GM23338 (cell line): ENCODE measurements around the genes DNAAF4, MNS1 and ZNF280D.

GRCh38 chr15:52185053-52185796, 6.0 kb downstream of the GNB5 start:
- PRO-cap = no peak
- RAMPAGE, long total RNA = no peak

GRCh38 chr15:52292735-52293427, 2.7 kb downstream of the MYO5C start:
- PRO-cap = no peak
- RAMPAGE, long total RNA = no peak

- PRO-cap = no peak
- RAMPAGE, long total RNA = no peak
Measured at GRCh38 chr15:52441654-52442149, 87.0 kb downstream of the MYO5A start.

DNA sequence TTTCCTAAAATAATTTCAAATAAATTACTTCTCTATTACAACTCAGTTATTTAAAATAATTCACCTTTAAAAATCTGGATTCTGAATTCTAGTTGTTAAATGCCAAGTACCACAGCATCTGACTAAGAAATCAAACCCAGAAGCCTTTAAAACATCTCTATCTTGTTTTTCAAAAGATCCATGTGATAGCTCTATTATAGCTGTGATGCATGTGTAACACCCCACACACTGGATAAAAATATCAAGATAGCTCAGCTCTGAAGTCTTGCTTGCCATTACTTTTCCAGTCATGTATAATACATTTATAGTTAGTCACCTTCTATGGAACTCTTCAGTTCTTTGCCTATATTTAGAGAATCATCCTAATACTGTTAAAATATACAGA, 11.6 kb downstream of the ARPP19 start:
- PRO-cap = no peak
- RAMPAGE, long total RNA = no peak

DNA sequence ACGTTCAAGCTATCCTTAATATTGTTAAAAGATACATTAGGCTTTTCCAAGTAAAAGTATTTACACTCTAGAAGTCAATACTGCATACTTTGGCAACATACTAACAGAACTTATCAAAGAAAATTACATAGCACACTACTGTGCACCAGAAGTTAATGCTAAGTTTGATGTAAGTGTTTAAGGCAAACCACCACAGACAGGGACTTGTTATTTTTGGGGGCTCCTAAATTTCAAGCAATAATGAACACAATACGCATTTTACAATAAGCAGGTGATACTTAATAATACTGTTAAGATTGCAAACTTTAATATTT, 1.6 kb downstream of the ARPP19 start:
- PRO-cap = no peak
- RAMPAGE, long total RNA = no peak

GRCh38 chr15:52679772-52679995, 496 bp upstream of the ATOSA start:
- PRO-cap = bidirectional peak, plus-strand start at chr15:52679856, minus-strand start at chr15:52679716
- RAMPAGE, long total RNA = no peak

GRCh38 chr15:52787924-52788599, 2.1 kb downstream of the ONECUT1 start:
- PRO-cap = no peak
- RAMPAGE, long total RNA = no peak

DNA sequence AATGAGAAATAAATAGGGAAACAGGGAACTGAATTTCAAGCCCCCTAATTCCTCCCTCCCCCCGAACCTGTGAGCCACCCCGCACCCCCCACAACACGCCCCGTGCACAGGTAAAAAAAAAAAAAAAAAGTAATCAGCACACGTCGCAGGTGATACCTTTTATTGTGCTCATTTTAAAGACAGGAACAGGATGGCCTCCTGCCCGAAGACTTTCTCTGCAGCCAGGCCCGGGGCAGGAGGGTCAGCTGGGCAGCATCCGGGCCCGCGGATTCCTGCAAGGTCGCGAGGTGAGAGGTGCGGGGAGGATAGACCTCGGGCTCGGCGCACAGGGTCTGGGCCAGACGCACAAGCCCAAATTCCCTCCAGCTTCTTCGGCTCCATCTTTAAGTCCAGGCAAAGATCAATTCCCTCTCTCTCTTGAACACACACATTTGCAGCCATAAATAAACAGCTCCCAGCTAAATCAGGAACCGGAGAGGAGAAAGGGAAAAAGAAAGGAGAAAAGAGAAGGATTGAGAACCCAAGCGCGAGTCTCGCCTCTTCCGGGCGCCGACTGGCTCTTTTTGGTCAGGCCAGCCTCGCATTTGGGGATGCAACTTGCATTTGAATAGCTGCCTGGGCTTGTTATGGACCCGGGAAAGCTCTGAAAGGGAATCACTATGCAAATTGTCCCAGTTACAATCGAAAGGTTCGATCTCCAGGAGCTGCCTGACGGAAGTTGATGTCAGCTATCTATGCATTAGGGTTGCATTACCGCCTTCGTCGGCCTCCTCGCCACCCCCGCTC, 14.4 kb upstream of the ONECUT1 start:
- PRO-cap = bidirectional peak, plus-strand start at position 171 of the sequence, minus-strand start at position 217 of the sequence; bidirectional peak, plus-strand start at position 674 of the sequence, minus-strand start at position 555 of the sequence
- RAMPAGE, long total RNA = no peak

- PRO-cap = no peak
- RAMPAGE, long total RNA = no peak
Measured at GRCh38 chr15:52807069-52807483, 16.9 kb upstream of the ONECUT1 start.

GRCh38 chr15:53910861-53911466, 67.3 kb upstream of the UNC13C start:
- PRO-cap = no peak
- RAMPAGE, long total RNA = no peak

DNA sequence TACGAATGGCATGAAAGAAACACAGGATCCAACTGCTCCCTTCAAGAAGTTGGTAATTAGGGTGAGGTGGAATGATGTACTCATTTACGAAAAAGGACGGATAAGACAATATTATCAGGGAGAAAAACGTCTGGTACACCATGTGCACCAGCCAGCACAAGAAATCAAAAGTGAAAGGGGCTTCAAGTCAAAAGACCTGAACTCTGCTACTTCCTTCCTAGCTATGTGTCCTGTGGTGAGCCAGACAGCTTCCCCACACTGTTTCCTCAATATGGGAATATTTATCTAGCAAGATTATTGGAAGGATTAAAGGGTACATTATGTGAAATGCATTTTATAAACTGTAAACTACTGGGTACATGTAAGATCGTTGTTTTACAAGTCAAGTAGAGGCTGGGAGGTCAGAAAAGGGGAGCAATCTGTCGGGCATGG, 33.9 kb downstream of the RAB27A start:
- PRO-cap = no peak
- RAMPAGE, long total RNA = no peak

- PRO-cap = no peak
- RAMPAGE, long total RNA = no peak
Measured at GRCh38 chr15:55356792-55357752, 38.0 kb downstream of the PIGB start.

- PRO-cap = no peak
- RAMPAGE, long total RNA = no peak
Measured at GRCh38 chr15:55508171-55508394, at the start of gene DNAAF4. Gene DNAAF4 (minus strand): TSS chr15:55508234.

- PRO-cap = no peak
- RAMPAGE, long total RNA = no peak
Measured at GRCh38 chr15:55915521-55916166, 77.8 kb downstream of the NEDD4 start.

- PRO-cap = no peak
- RAMPAGE, long total RNA = no peak
Measured at GRCh38 chr15:55969577-55970130, 23.8 kb downstream of the NEDD4 start.

GRCh38 chr15:56464685-56465936, at the start of gene MNS1:
Gene MNS1 (minus strand): TSS chr15:56465137.
- PRO-cap = bidirectional peak, plus-strand start at chr15:56465250, minus-strand start at chr15:56465042; unidirectional peak, minus-strand start at chr15:56465549
- RAMPAGE, long total RNA = start-site peak on the minus strand at chr15:56465034-56465112, 50 and 8 reads in 2 replicates

- PRO-cap = bidirectional peak, plus-strand start at chr15:56733276, minus-strand start at chr15:56733280; bidirectional peak, plus-strand start at chr15:56733565, minus-strand start at chr15:56733509; bidirectional peak, plus-strand start at chr15:56733673, minus-strand start at chr15:56733678
- RAMPAGE, long total RNA = no peak
Measured at GRCh38 chr15:56733094-56734038, at the start of gene ZNF280D. Gene ZNF280D (minus strand): TSS chr15:56733509.

- PRO-cap = bidirectional peak, plus-strand start at chr15:56887089, minus-strand start at chr15:56887485
- RAMPAGE, long total RNA = no peak
Measured at GRCh38 chr15:56886866-56887999, 31.2 kb upstream of the TCF12 start.

DNA sequence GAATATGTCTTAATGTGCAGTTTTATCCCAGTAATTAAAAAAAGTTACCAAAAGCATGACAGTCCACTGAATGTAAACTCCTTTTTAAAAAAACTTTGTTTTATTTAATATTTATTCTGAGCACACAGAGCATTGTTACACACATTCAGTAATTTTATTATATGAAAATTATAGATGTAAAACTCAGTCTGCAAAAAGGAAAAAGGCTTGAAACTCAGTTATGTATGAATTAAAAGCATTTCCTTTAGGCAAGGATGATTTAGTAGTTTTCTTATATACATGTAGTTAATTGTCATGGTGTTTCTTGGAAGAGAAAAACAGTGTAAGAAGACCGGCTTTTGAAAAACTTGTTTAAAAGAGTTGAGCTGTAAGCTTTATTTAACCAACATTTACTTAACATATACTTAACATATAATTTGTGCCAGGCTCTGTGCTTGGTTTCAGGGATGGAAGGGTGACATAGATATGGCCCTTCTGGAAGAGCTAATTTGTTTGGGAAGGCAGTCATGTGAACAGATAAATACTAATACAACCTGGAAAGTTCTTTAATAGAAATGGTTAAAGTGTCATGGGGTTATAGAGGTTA, 30.9 kb downstream of the TCF12 start:
- PRO-cap = no peak
- RAMPAGE, long total RNA = no peak

DNA sequence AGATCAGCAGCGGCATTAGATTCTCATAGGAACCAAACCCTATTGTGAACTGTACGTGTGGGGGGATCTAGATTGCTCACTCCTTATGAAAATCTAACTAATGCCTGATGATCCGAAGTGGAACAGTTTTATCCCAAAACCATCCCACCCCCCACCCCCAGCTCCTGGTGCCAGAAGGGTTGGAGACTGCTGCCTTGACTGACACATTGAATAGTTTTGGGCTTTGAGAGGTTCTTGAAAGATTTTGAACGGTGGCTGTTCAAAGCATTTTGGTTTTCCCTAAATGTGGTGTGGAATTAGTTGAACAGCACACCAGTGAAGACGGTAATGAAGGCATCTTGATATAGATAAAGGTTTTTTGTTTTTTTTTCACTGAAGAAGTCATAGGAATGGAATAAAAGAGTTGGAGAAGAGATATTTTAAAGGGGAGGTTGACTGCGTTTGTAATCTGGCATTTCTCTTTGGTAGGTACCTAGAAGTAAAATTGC, 117.5 kb downstream of the TCF12 start:
- PRO-cap = no peak
- RAMPAGE, long total RNA = no peak